ENCODE data around the genes SEPHS2 and PRSS8.

DNA sequence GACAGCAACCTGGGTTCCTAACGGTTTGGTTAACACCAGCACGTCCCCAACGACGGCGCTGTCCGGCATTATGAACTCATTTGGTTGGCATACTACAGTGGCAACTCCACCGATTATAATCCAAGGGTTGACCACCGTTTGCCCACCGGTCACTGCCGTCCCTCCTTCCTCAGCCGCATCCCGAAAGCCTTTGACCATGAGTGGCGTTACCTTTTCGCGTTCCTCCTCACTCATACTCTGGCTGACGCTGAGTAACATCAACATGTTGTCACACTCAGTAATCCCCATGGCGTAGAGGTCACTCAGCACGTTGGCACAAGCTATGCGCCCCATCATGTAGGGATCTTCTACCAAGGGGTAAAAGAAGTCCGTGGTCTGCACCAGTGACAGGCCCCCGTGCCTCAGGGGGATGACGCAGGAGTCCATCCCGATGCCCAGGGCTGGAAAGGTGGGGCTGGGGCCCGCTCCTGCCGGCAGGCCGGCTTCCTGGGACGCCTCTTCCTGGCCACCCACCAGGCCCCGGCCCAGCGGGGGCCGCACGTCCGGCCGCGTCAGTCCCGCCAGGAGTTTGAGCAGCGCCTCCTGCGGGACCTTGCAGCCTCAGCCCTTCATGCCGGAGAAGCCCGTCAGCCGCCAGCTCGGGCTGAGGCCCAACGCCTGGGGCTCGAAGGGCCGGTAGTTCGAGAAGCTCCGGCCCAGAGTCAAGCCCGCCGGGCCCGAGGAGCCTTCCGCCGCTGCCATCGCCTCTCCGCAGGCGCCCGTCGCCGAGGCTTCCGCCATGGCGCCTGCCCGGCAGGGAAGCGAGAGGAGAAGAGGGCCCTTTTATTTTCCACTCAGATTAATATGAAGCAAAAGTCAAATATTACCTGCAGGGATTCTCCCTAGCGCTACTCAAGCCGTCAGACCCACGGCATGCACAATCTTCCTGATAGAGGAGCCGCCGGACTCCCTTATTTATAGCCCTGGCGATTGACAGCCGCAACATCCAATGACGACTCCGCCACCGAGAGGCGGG is at the start of gene SEPHS2:
Gene SEPHS2 (minus strand): TSS at position 927 of the 1,015 bp plus-strand sequence.
- PRO-cap: bidirectional peak, plus-strand start at position 554 of the sequence, minus-strand start at position 570 of the sequence; bidirectional peak, plus-strand start outside the sequence, minus-strand start at position 927 of the sequence

- PRO-cap: no peak
These were observed 597 bp downstream of the ZNF768 start for GRCh38 chr16:30525800-30526138.

GRCh38 chr16:30623428-30624550 is 13.6 kb upstream of the ZNF689 start:
- PRO-cap: no peak

- PRO-cap: bidirectional peak, plus-strand start at chr16:30651370, minus-strand start at chr16:30651409; unidirectional peak, minus-strand start at chr16:30651816
These were observed 642 bp downstream of the PRR14 start for GRCh38 chr16:30651216-30651987.

- PRO-cap: bidirectional peak, plus-strand start at chr16:30657683, minus-strand start at chr16:30657598; unidirectional peak, minus-strand start at chr16:30657896; bidirectional peak, plus-strand start at chr16:30658457, minus-strand start at chr16:30658086
These were observed 783 bp upstream of the FBRS start for GRCh38 chr16:30657052-30658244.

DNA sequence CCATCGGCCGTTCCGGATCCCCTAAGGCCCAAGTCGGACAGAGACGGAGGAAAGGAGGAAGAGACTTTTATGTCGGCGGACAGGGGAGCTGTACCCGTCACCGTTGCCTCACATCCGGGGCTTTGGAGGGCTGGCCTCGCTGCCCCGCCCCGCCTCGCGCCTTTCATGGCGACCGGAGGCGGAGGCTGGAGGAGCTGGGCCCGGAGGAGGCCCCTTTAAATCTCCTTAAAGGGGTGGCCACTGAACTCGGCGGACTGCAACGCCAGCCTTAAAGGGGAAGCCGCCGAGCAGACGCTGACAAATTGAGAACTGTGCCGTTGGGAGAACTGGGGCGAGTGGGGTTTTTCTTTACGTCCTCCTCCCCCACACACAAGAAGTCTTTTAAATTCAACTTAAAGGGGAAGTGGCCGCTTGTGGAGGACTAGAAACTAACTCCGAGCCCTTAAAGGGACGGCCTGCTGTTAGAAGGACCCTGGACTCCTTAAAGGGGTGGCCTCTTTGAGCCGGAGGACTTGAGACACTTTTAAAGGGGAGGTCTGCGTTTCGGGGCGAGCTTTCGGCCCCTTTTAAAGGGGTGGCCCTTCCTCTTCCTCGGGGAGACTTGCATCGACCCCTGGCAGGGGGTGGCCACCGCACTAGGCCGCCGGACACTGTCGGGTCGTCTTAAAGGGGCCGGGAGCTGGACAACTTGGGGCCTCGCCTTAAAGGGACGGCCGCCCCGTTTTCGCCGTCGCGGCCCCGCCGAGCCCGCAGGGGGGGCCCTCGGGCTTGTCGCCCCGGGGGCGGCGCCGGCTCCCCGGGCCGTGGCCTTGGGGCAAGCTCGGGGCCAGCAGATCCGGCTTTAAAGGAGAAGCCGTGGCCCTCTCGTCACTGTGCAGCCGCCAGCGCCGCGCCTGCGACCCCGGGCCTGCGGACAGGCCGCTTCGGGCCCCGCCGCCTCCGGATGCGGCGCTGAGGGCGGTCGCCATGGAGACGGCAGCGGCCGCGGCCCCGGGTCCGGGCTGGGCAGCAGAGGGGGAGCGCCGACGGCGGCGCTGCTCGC is 643 bp downstream of the FBRS start:
- PRO-cap: bidirectional peak, plus-strand start at position 297 of the sequence, minus-strand start at position 124 of the sequence

- PRO-cap: no peak
These were observed 12.6 kb downstream of the SRCAP start for GRCh38 chr16:30711313-30712305.

DNA sequence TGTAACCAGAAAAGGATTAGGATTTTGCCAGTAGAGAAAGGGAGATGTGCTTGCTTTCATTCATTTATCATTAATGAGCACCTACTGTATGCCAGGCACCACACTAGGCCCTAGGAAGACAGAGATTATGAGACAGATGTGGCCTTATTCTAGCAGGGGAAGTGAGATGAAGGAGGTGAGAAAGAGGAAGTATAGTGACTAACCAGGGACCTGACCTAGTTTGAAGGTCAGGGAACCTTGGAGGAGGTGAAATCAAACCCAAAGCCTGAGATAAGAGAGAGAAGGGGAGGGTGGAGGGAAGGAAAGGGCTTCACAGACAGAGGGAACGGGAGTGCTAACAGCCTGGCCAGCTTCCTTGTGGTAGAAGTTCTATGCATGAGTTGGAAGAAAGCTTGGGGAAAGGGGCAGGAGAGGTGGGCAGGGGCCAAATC is 17.4 kb downstream of the BCL7C start:
- PRO-cap: bidirectional peak, plus-strand start at position 218 of the sequence, minus-strand start at position 129 of the sequence

GRCh38 chr16:30881511-30882033 is 12.3 kb downstream of the BCL7C start:
- PRO-cap: no peak

DNA sequence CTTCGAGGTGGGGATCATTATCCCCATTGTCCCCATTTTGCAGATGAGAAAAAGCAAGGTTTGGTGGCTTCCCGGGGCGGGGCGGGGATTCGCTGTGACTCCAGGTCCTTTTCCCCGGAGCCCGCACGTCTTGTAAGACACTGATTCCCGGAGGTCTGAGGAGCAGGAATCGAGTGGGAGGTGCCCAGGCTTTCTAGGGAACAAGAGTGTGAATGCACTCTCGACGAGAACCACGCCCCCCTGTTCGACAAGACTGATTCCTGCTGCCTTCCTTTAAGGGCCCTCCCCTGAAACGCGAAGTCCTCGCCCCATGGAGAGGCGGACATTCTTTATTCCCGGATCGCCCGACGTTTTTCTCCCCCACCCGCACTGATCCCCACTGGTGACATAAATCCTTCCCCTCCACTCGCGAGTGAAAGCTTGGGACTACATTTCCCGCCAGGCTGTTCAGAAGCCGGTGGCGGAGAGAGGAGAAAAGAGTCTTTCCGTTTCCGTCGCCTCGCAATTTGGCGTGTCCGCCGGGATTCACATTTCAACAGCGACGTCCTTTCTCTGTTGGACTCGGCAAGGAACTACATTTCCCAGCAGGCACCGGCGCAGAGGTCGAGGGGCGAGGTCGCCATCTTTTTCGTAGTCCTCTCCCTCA is 1.2 kb upstream of the FBXL19 start:
- PRO-cap: bidirectional peak, plus-strand start outside the sequence, minus-strand start at position 517 of the sequence

- PRO-cap: no peak
These were observed 18.8 kb downstream of the STX4 start for GRCh38 chr16:31052019-31052705.

DNA sequence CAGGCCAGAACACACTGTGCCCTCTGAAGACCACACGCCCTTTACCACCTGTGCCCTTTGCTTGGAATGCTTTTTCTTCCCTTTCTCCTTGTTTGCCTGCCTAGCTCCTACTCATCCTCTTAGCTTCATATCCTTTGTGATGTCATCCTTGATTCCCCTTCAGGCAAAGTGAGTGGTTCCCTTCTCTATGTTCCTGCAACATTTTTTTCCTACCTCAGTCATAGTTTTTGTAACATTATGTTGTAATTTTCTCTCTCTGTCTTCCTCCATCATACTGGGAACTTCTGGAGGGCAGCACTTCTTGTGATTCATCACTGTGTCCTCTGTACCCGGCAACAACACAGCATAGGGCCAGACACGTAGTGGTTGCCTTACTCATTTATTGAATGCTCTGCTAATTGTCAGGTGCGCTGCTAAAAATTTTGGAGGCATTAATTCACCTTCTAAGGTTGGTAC is 973 bp downstream of the KAT8 start:
- PRO-cap: no peak

DNA sequence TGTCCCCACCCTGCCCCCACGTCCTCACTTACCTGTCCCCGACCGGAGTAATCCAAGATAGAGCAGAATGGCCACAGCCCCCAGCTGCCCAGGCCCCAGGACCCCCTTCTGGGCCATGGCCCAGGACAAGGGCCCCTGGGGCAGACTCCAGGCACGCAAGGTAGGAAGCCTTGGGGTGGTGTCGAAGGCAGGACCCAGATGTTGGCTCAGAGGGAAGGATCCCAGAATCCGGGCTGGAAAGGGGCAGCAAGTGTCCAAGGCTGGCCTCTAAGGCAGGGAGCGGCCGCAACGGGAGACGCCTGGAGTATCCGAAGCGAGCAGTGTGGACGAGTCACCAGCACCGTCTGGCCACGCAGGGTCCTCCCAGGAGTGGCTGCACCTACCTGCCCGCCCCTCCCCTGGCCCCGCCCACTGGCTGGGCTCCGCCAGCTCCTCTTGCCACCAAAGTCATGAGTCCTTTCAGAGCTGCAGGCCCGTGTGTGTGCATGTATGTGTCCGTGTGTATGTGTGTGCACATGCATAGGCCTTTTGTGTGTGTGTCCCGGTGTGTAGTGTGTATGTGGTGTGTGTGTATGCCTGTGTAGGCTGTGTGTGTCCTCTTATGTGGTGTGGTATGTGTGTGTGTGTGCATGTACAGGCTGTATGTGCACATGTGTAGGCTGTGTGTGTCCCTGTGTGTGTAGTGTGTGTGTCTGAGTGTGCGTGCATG is at the start of gene PRSS8:
Gene PRSS8 (minus strand): TSS at position 346 of the 709 bp plus-strand sequence.
- PRO-cap: no peak

- PRO-cap: no peak
These were observed 1.7 kb downstream of the PRSS36 start for GRCh38 chr16:31147973-31148853.

DNA sequence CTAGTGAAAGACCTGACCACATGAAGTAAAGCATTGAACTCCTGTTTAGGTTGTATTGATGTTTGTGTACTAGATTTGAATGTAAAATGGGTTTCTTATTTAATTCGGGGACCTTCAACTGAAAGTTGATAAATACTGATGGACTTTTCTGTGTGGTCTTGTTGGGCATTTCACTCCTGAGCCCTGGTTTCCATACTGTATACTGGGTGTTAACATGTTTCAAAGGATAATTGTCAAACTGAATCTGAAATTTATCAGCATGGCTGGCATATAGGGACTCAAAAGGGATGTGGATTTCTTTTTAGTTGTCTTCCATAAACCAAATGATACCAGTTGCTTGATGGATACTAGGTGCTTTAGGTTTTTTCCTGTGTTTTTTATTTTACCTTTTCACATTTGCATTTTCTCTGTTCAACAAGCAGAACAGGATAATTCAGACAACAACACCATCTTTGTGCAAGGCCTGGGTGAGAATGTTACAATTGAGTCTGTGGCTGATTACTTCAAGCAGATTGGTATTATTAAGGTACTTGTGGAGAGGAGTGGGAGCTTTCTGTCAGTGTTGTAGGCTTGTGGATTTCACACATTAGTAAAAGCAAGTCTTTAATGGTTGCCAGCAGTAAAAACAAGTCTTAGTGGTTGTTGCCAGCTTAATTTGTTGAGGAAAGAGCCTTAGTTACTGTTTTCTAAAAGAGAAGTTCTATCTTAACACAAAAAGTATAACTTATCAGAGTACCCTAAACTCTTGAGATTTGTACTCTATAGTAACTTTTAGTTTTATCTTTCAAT is 9.0 kb downstream of the FUS start:
- PRO-cap: no peak

GRCh38 chr16:31194405-31195571 is 7.8 kb downstream of the PYCARD start:
- PRO-cap: no peak

DNA sequence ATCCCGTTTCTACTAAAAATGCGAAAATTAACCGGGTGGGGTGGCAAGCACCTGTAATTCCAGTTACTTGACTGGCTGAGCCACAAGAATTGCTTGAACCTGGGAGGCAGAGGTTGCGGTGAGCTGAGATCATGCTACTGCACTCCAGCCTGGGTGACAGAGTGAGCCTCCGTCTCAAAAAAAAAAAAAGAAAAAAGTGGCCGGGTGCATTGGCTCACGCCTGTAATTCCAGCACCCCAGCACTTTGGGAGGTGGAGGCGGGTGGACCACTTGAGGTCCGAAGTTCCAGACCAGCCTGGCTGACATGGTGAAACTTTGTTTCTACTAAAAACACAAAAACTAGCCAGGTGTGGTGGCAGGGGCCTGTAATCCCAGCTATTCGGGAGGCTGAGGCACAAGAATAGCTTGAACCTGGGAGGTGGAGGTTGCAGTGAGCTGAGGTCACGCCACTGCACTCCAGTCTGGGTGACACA is 2.2 kb downstream of the PYCARD start:
- PRO-cap: no peak

GRCh38 chr16:31253510-31254002 is 6.2 kb upstream of the ITGAM start:
- PRO-cap: no peak

- PRO-cap: no peak
These were observed 667 bp upstream of the ITGAX start for GRCh38 chr16:31354156-31354861.

DNA sequence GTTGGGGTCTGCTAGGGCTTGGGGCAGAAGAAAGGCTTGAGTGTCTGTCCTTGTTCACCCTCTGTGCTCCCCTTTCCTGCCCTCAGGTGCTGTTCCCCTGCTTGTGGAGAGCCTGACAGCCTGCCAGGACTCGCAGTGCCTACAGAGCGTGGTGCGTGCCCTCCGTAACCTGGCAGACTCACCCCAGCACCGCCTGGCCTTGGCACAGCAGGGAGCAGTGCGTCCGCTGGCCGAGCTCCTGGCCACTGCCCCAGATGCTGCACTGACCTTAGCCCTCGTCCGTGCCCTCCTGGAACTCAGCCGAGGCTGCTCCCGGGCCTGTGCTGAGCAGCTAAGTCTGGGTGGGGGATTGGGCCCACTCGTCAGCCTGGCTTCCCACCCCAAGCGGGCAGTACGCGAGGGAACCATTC is 2.7 kb downstream of the ARMC5 start:
- PRO-cap: no peak